NCI-H460 (cell line): ENCODE results near the gene CACYBP.

DNA sequence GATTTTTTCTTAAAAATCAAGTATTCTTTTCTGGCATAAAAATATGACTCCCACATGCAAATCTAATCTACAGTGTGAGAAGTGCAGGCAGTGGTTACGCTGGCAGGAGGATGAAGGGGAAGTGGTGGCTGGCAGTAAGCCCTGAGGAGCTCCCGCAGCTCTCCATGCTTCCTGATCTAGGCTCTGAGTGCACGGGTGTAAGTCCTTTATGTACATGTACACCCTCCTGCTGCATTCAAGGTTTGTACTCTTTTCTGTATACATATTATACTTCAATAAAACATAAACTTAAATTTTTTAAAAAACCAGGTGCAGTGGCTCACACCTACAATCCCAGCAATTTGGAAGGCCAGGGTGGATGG is 67.5 kb upstream of the PRDX6 start:
RAMPAGE:
- cytosol, long total RNA = no peak
- long total RNA = no peak
- nucleus, long total RNA = no peak

GRCh38 chr1:173413135-173414151 is 63.7 kb upstream of the PRDX6 start:
RAMPAGE:
- cytosol, long total RNA = no peak
- long total RNA = no peak
- nucleus, long total RNA = no peak

DNA sequence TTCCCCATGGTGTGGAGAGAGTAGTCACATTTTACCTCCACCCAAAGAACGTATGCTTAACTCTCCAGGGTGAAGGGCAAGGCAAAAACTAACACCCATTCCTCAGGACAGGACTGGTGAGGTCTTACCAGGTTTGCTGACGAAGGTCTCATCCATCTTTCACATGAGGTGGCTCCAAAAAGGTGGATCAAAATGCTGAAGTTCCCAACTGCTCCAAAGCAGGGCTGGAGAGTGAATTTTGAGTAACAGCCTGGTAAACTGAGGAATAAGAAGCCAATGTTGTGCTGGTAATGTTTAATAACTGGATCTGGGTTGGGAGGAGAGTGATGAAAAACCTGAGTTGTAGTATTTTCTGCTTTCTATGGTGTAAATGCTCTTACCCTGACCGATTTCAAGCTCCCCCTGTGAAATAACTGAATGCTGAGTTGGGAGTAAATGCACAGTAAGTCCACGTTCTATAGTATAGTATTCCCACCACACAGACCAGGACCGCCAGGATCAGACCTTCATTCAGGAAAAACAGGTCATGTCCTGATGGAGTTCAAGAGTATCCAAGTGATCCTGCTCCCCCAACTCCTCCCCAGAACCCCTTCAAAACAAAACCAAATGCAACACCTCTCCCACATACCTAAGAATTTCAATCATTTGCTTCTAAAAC is 35.2 kb upstream of the PRDX6 start:
RAMPAGE:
- cytosol, long total RNA = no peak
- long total RNA = no peak
- nucleus, long total RNA = no peak

GRCh38 chr1:173443645-173444440 is 33.3 kb upstream of the PRDX6 start:
RAMPAGE:
- cytosol, long total RNA = no peak
- long total RNA = no peak
- nucleus, long total RNA = no peak

GRCh38 chr1:173487524-173488360 is 10.6 kb downstream of the PRDX6 start:
RAMPAGE:
- cytosol, long total RNA = no peak
- long total RNA = no peak
- nucleus, long total RNA = no peak

GRCh38 chr1:173503399-173503770 is 26.2 kb downstream of the PRDX6 start:
RAMPAGE:
- cytosol, long total RNA = no peak
- long total RNA = no peak
- nucleus, long total RNA = no peak

DNA sequence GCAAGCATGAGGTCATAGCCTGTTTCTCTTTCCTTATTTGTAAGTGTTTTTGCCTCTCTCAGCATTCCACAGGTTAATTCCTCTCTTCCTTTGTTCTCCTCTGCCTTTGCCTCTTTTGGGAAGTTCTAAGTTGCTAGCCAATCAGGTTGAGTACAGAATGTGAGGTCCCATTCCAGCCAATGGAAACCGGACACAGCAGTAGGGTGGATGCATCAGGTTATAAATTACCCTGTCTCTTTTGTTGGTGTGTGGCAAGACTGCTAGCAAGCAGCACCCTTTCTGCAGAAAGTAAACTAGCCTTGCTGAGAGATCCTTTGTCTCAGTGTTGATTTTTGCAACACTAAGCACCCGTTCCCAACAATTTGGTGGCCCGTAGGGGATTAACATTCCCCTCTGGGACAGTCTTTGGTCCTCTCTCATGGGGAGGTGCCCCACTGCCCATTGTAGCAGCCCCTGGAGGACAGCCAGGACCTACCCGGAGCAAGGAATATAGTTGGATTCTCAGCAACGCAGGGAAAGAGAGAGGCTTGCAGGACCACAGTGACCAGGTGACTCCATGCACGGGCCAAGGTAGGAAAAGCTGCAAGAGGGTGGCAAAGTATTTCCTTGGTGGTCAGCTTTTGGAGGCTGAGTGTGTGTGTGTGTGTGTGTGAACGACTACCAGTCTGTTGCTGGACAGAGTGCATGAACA is 2.5 kb downstream of the TEX50 start:
RAMPAGE:
- cytosol, long total RNA = no peak
- long total RNA = no peak
- nucleus, long total RNA = no peak

RAMPAGE:
- cytosol, long total RNA = no peak
- long total RNA = no peak
- nucleus, long total RNA = no peak
Observed at GRCh38 chr1:173822175-173822768, 2.2 kb upstream of the DARS2 start.

DNA sequence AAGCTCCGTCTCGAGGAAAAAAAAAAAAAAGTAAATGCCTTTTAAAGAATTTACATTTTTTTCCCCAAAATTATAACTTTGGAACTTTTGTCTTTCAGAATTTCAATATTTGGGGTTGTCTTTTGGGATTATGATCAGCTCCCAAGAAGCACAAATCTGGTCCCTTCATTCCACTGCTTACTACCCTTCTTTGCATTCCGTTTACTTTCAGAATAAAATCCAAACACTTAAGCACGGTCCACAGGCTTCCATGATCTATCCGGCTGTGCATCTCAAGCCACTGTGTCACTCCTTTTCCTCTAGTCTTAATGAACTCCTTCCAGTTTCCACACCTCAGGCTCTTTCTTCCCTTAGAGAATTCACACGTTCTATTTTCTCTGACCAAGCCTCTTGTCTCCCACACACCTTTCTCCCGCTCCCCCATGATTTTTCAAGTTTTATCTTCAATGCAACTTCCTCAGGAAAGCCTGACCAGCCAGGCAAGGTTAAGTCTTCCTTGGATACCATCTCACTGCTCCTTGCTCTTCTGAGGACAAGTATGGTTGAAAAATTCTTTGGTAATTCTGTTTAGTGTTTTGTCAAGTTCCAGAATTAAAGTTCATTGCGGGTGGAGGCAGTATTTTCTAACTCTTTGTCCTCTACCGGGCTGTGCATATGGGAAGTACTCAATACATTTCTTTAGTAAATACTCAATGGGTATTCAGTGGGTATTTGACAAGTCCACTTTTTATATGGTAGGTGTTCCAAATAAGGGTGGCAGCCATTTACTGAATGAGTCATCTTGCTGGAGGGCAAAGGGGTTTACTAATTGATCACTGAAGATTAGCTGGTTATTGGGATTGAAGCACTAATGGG is 11.6 kb upstream of the SERPINC1 start:
RAMPAGE:
- cytosol, long total RNA = no peak
- long total RNA = no peak
- nucleus, long total RNA = no peak

RAMPAGE:
- cytosol, long total RNA = no peak
- long total RNA = no peak
- nucleus, long total RNA = no peak
Observed at GRCh38 chr1:173946232-173946971, 29.3 kb upstream of the SERPINC1 start.

DNA sequence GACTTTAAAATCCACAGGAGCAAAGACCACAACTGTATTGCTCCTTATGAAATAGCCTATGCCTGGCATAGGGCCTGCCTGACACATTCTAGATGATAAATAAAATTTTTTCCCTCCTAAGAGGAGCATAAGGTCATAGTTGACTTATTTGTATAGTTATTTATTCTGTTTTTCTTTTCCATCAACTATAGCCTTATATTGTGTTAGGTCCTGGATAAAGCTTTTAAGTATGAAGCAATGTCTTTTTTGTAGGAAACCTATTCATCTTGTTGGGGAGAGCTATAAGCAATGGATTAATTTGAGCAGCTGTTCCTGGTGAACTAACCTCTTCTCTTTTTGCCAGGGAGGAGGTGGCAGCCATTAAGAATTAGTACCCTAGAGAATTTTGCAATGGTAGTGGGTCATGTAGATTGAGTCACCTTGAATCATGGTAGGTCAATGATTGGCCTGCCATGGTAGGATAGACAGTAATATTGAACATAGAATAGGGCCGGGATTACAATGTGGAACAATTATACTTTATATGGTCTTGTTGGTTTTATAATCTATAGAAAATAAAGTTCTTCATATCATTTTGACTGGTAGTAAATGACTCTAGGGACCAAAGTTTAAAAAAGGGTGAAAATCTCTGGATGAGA is 47.3 kb upstream of the GPR52 start:
RAMPAGE:
- cytosol, long total RNA = no peak
- long total RNA = no peak
- nucleus, long total RNA = no peak

DNA sequence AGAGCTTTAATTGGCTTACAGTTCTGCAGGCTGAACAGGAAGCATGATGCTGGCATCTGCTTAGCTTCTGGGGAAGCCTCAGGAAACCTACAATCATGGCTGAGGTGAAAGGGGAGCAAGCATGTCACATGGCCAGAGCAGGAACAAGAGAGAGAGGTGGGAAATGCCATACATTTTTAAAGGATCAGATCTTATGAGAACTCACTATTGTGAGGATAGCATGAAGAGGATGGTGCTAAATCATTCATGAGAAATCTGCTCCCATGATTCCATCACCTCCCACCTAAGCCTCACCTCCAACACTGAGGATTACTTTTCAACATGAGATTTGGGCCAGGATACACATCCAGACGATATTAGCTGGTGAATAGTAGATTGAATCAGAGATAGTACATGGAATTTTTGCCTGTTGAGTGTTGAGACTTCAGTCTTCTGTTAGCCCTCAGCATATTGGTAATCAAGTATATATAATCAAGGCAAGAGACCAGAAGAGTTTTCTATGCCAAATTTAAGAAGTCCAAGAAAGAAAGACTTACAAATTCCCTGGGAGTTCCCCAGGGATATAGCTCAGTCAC is 75.0 kb downstream of the GPR52 start:
RAMPAGE:
- cytosol, long total RNA = no peak
- long total RNA = no peak
- nucleus, long total RNA = no peak

RAMPAGE:
- cytosol, long total RNA = no peak
- long total RNA = no peak
- nucleus, long total RNA = no peak
Observed at GRCh38 chr1:174834407-174835379, 165.1 kb upstream of the CACYBP start.

GRCh38 chr1:174876938-174877858 is 122.5 kb upstream of the CACYBP start:
RAMPAGE:
- cytosol, long total RNA = no peak
- long total RNA = no peak
- nucleus, long total RNA = no peak

RAMPAGE:
- cytosol, long total RNA = no peak
- long total RNA = no peak
- nucleus, long total RNA = no peak
Observed at GRCh38 chr1:174968610-174969471, 30.9 kb upstream of the CACYBP start.

DNA sequence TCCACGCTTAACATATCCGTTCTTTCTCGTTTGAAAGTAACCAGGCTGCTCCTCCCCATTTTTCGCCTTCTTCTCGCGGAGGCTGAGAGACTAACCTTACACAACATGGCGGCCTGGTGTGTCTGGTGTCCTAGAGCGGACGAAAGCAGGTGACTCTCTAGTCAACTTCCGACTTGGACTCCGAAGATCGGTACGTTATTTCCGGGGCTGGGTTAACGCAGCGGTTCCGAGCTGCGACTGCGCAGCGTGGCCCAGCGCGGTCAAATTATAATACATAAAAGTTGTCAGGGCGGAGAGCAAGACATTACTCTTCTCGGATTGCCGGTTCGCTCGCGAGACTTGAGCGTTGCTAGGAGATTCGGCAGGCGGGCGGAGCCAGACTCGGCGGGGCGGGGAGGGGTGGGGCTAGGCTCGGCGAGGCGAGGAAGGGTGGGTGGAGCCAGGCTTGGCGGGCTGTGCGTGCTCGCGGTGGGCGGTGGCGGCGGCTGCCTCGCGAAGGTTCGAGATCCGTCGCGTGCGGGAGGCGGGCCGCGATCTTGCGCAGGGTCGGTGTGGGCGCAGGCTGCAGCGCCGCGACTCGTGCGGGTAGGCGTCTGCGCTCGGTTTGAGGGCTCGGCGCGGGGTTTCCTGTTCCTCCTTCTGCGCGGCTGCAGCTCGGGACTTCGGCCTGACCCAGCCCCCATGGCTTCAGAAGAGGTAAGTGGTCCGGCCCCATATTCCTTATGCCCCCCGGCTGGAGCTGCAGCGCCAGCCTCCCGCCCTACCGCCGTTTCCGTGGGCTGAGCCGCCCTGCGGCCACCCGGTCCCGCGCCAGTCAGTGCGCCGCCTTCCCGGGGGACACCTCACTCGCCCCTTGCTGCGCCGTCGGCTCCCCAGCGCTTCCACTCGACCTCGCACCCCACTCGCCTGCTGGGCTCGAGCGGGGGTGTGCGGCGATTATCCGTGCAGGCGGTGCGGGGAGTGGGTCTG is at the start of gene CACYBP:
CACYBP (plus strand) TSS at position 448 of the 969 bp plus-strand sequence.
RAMPAGE:
- cytosol, long total RNA = start-site peak on the minus strand centred at position 140 of the sequence, 40 bp wide, 17 and 25 reads in 2 replicates; start-site peak on the plus strand centred at position 529 of the sequence, 174 bp wide, 17,243 and 25,289 reads in 2 replicates
- long total RNA = start-site peak on the plus strand centred at position 524 of the sequence, 167 bp wide, 2,636 and 8,833 reads in 2 replicates
- nucleus, long total RNA = start-site peak on the minus strand centred at position 183 of the sequence, 121 bp wide, 593 and 153 reads in 2 replicates; start-site peak on the plus strand centred at position 528 of the sequence, 175 bp wide, 11,113 and 3,120 reads in 2 replicates

RAMPAGE:
- cytosol, long total RNA = no peak
- long total RNA = no peak
- nucleus, long total RNA = no peak
Observed at GRCh38 chr1:175000469-175000786, 681 bp downstream of the CACYBP start.

RAMPAGE:
- cytosol, long total RNA = no peak
- long total RNA = no peak
- nucleus, long total RNA = no peak
Observed at GRCh38 chr1:175142360-175142643, 50.3 kb downstream of the KIAA0040 start.

DNA sequence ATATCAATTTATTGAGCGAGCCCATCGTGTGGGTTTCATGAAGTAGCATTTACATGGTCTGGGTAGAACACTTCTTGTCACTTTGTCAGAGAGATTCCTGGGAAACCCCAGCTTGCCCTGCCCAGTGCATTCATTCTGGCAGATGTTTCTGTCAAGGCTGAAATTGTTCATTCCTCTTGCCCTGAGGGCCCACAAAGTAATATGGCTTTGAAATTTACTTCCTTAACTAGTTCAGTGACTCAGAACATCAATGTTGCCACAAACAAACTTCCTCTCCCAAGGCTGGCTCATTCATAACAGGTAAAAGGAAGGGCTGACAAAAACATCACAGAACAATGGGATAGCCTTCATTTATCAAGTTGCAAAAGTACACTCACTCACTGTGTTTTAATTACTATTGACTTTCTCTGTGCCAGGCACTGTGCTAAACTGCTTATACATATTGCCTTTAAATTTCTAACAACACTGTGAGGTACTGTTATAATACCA is 5.0 kb upstream of the KIAA0040 start:
RAMPAGE:
- cytosol, long total RNA = no peak
- long total RNA = no peak
- nucleus, long total RNA = no peak

DNA sequence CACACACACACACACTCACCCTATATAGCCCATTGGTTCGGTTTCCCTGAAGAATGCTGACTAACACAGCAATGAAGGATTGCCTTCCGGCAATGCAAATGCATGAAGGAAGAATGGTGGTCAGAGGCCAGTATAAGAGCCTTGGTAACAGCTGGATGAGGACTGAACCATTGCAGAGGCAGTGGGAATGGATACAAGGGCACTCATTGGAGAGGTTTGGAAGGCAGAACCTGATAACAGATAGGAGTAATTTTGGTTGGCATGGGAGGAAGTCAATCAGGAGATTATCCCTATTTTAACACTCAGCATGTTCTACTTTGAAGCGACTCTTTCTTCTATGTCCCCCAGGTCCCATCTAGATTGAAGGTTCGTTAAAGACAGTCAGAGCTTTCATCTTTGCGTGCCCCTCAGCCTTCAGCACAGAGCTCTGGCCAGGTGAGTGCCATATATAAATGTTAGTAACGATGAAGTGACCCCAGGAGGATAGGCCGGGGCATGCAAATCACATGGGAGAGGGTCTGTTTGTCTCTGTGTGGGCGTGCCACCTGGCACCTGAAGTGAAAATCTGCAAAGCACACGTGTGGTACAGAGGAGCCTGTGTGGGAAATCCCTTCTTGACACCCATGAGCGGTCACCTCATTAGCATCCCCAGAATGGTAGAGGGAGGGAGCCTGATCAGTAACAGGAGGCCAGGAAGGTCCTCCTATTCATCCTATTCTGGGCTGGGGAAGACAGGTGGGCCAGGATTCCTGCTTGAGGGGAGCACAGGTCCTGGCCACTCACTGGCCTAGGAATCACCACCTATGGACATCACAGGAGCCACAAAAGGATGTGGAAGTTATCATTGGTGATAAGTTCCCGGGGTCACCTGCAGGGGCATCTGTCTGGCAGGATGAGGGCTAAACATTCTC is 32.8 kb upstream of the KIAA0040 start:
RAMPAGE:
- cytosol, long total RNA = no peak
- long total RNA = no peak
- nucleus, long total RNA = no peak